Metanephros (tissue), 2 donors: Measurements from ENCODE around the gene PPP1R14A.

DNA sequence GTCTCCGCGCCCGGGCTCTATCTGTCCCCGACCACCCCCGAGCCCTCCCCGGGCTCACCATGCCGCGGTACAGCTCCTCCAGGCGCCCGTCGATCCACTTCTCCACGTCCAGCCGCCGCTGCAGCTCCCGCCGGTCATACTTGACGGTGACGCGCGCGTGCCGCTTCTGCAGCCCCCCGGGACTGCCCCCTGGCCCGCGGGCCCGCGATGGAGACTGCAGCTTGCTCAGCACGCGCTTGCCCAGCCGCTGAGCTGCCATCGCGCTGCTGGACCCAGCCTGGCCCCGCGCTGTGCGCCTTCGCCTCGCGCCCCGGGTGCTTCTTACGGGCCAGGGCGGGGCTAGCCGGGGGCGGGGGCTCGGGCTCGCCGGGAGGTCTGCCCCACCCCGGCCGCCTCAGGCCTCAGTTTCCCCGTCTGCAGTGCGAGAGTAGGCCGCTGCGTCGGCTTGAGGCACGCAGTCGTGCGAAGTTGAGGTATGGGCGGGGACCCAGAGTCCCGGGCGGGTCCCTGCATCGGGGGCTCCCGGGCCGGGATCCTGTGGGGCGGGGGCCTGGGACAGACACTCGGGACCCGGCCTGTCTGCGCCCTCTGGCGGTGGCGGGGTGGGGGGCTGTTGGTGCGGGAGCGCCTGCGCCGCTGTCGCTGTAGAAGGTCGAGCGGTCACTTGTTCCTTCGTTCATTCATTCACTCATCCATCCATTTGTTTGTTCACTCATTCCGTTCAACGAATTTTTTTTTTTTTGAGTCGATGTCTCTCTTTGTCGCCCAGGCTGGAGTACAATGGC is at the start of gene PPP1R14A:
TSS of gene PPP1R14A (minus strand) at position 294 of the 785 bp plus-strand sequence.
- RAMPAGE, long total RNA = no peak

DNA sequence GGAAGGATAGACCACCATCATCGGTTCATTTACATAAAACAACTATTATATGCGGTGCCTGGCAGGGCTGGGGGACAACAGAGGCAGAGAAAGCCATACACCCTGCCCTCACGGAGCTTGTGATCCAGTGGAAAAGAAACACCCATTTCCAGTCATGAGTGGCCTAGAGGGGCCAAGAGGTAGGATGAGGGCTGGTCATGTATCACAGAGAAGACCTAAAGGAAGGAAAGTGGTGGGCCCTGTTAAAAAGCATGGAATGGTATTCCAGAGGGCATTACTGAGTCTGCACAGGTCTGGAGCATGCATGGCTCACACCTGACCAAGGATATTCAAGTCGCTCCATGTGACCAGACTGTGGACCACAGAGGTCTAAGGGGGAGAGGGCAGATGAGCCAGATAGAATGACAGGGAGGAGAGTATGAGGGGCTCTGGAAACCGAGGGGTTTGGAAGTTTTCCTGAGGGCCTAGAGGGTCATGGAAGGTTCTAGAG is 2.0 kb upstream of the CATSPERG start:
- RAMPAGE, long total RNA = no peak

DNA sequence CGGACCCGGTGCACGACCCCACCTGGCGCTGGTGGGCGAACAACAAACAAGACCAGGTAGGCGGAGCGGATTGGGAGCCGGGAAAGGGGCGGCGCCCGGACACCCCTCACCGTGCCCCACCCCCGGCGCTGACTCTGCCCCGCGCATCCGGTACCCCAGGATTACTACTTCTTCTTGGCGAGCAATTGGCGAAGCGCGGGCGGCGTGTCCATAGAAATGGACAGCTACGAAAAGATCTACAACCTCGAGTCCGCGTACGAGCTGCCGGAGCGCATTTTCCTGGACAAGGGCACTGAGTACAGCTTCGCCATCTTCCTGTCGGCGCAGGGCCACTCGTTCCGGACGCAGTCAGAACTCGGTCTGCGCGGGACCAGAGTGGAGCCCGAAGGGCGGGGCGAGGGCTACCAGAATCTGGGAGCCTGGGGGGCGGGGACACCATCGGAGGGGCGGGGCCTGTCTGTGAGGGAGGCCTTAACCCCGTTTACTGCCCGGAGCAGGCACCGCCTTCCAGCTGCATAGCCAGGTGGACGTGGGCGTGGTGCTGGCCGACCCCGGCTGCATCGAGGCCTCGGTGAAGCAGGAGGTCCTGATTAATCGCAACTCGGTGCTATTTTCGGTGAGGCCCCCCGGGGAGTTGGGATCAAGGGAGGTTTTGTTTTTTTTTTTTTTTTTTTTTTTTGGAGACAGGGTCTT is 12.0 kb upstream of the PSMD8 start:
- RAMPAGE, long total RNA = no peak

GRCh38 chr19:38496871-38497612 is 63.6 kb downstream of the RYR1 start:
- RAMPAGE, long total RNA = no peak

DNA sequence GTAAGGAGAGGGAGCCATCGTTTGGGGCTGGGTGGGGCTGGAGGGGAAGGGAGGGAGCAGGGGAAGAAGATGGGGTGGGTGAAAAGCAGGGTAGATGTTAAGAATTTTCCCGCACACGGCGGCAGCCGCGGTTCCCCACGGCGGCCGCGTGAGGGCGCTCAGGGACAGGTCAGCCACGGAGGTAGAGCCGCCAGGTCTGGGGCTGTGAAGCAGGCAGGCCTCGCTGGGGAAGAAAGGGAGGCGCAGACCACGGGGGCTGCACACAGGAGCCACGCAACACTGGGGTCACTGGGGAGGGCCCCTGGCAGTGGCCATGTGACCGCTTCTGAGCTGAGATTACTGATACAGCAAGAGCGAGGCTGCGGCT is 81.6 kb downstream of the RYR1 start:
- RAMPAGE, long total RNA = no peak

GRCh38 chr19:38543767-38544389 is 73.9 kb downstream of the MAP4K1 start:
- RAMPAGE, long total RNA = no peak

- RAMPAGE, long total RNA = no peak
These were observed 12.9 kb upstream of the ACTN4 start for GRCh38 chr19:38634536-38634980.

DNA sequence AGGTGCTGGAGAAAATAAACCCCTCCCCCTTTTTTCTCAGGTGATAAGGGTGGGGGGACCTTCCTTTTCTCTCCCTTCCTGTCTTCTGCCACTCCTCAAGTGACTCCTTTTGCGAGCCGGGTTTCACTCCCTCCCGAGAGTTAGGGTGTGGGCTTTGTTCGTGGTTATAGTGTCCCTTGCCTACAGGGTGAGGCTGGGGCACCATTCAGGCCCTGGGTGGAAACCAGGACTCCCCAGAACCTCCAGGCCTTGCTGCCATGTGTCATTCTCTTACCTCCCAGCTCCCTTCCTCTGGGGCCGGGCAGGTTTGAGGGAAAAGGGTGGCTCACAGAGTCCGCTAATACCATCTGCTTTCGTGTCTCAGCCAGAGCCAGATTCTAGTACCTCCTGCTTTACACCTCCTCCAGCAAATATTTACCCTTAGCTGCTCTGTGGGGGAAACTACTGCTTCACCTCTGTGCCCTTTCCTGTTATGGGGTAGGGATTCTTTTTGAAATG is 2.8 kb downstream of the ACTN4 start:
- RAMPAGE, long total RNA = no peak

DNA sequence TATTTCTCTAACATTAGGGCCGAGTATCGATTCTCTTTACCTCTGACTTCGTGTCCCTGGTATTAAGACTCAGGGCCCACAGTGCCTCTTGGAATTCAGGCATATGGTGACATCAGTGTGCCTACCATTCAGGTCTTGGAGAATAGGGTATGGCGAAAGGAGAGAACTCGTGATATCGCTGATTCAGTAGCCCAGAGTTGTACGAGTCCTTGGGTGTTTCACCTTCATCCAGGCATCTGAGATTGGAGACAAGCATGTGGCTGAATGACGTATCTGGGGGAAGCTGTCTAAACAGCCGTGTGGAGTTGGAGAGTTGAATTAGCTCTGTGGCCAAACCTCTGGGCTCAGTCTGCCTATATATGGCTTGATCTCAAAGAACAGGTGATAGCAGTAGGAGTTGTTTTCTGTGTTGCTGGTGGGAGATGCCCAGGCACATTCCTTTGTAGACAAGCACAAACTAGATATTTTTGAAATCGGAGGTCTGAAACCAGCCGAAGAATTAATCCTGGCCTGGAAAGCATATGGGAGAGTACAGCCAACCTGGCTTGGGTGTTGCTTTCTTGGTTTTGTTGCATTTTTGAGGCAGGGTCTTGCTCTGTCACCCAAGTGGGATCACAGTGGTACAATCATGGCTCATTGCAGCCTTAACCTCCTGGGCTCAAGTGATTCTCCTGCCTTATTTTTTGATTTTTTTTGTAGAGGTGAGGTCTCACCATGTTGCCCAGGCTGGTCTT is 27.4 kb downstream of the ACTN4 start:
- RAMPAGE, long total RNA = no peak

DNA sequence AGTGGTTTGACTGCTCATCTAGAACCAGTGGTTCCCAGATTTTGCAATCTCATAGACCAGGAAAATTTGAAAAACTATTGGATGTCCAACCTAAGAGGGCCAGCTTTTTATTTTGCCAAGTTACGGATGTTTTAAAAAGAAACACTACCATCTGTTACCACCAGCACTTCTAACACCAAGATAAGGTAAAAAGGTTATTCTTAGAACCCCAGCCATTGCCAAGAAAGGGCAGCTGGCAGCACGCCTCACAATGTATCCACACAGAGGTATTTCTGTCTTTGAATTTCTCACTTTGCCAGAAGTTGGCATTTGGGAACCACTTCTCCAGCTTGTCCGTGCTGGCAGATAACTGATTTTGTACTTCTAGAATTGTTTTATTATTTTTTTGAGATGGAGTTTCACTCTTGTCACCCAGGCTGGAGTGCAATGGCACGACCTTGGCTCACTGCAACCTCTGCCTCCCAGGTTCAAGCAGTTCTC is 28.7 kb downstream of the CAPN12 start:
- RAMPAGE, long total RNA = no peak

DNA sequence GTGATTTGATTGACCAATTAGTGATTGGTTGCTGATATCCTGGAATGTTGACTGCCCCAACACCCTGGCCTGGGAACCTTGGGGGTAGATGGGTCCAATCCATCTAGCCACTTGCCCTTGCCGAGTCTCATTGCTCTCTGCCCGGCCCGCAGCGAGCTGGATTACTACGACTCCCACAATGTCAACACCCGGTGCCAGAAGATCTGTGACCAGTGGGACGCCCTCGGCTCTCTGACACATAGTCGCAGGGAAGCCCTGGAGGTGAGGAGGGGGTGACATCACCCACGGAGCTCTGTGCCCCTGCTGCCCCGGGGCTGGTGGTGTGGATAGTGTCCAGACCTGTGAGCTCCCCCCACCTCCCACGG is 20.8 kb downstream of the CAPN12 start:
- RAMPAGE, long total RNA = no peak

- RAMPAGE, long total RNA = no peak
These were observed 16.8 kb downstream of the CAPN12 start for GRCh38 chr19:38727583-38727810.

- RAMPAGE, long total RNA = no peak
These were observed 3.6 kb downstream of the LGALS7 start for GRCh38 chr19:38769383-38770520.

DNA sequence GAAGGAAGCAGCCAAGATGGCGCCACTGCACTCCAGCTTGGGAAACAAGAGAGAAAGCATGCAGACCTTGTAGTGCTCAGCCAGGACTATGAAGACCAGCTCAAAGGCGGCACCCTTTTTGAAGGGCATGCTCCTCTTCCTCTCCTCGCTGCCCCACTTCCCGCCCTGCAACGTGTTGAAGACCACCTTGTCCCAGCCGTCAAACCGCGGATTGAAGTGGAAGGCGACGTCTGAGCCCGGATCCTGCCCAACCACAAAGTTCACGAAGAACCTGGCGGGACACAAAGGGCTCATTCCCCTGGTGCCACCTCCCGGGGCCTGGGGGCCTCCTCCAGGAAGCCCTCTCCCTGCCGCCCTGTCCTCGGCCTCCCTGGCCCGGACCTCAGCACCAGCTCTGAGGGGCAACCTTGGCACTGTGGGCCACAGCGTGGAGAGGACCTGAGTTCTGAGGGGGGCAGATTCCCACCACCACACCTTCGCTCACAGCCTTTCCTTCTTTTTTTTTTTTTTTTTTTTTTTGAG is 4.0 kb downstream of the LGALS4 start:
- RAMPAGE, long total RNA = no peak

DNA sequence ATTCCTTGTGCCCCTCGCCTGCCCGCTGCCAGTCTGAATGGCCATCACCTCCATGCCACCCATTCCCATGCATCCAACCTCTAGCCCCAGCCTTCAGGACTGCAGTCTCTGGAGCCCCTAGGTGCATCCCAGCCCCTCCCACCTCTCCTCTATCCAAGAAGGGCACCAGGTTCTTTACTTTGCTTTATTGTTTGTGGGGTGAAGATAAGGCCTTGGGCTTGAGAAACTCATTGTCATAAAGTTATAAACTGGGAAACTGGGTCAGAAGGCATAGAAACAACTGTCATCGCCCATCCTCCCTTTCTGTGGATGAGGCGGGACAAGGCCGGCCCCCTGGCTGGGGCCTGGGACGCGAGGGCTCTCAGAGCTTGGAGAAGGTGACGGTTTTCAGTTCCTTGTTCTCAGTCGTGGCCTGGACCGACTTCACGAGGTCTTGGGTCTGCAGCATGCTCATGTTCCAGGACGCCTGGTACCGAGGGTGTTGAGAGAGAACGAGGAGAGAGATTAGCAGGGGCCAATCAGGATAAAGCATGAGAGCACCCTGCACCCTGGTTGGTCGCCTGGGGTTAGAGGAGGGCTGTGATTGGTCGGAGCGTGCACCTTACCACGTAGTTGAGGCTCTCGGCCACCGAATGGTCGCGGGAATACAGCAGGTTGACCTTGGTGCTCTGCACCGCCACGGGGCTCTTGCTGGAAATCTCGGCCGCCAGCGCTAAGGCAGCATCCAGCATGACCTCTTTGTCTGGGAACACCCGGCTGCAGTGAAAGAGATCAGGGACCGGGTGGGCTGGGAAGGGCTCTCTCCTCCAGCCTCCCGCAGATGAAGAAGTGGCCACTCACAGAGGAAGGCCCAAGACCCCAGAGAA is 2.7 kb upstream of the LGALS4 start:
- RAMPAGE, long total RNA = no peak

DNA sequence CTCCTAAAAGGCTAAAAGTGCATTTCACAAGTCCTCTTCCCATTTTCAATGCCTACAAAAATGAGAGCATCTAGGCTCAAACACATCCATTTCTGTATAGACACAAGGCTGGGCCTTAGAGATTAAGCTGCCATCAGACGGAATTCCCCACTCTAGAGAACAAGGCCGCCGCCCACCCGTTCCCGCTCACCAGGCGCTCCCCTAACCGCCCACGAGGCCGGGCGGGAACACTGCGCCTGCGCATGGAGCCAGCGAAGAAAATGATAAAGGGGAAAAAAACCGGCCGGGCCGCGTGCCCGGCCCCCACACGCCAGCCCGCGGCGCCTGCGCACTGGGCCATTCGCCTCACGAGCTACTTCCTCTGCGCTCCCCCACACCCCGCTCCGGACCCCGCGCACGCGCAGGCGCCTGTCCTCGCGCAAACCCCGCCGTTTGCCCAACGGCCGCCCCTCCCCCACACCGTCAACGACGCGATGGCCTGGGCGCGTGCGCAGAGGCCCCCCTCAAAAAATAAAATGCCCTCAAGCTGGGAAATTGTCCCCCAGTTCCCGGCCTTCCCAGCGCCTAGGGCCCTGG is 580 bp downstream of the HNRNPL start:
- RAMPAGE, long total RNA = no peak

DNA sequence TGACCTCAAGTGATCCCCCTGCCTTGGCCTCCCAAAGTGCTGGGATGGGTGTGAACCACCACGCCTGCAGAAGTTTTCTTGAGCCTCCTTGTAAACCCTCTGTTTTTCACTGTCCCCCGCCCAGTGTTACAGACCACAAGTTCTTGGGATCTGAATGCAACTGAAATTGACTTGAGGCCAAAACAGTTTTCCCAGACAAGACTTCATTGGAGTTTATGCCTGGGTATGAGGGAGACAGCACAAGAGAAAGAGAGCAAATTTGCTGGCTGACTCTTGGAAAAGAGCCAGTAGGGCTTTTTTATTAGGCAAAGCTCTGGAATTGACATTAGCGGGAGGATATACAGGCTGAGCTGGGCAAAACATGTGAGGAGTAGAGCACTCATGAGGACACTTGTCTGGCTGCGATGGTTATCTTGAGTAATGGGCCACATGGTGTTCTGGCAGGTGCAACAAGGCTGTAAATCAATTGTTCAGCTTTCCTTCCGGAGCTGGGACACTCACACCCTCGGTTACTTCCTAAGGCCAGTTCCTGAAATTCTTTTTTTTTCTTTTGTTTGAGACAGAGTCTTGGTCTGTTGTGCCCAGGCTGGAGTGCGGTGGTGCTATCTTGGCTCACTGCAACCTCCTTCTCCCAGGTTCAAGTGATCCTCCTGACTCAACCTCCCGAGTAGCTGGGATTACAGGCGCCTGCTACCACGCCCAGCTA is 12.7 kb upstream of the HNRNPL start:
- RAMPAGE, long total RNA = no peak

GRCh38 chr19:38869125-38870406 is 8.5 kb downstream of the RINL start:
- RAMPAGE, long total RNA = no peak

DNA sequence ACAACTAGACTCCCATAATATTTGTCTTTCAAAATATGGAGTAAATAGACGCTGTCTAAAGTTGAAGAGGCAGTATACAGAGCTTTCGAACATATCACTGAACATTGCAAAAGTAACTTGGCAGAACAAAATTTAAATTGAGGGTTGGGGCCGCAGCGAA is 720 bp downstream of the FBXO17 start:
- RAMPAGE, long total RNA = no peak

DNA sequence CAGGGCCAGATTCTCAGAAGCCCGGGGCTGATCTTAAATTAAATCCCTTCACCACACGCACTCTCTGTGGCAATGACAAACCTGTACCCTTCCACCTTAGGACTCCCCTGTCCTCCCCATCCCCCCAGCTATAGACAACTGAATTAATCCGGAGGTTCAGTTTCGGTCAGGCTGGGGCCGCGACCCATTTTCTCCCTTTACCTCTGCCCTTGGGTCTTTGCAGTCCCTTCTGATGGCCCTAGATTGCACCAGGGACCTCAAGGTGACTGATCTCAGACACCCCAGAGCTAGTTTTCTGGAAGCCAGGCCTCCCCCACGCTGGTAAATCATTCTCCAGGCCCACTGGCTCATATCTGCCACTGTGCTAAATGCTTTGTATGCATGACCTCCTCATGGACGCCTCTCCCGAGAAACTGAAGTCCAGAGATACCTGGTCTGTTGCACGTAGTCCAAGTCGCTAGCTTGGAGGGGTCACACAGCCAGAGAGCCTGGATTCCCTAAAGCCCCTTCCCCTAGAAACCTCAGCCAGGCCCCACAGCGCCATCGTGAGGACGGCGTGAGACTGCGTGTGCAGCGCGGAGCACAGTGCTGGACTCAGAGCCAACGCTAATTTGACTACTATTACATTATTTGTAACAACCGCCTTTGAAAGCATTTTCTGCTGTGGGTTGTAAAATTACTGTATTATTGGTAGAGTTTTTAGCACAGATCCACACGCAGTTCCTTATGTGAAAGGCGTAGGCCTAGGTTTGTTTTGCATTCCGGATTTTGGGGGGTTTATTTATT is 872 bp upstream of the FBXO17 start:
- RAMPAGE, long total RNA = no peak